BE2C (cell line): Measurements from ENCODE around the gene NPFFR1.

DNA sequence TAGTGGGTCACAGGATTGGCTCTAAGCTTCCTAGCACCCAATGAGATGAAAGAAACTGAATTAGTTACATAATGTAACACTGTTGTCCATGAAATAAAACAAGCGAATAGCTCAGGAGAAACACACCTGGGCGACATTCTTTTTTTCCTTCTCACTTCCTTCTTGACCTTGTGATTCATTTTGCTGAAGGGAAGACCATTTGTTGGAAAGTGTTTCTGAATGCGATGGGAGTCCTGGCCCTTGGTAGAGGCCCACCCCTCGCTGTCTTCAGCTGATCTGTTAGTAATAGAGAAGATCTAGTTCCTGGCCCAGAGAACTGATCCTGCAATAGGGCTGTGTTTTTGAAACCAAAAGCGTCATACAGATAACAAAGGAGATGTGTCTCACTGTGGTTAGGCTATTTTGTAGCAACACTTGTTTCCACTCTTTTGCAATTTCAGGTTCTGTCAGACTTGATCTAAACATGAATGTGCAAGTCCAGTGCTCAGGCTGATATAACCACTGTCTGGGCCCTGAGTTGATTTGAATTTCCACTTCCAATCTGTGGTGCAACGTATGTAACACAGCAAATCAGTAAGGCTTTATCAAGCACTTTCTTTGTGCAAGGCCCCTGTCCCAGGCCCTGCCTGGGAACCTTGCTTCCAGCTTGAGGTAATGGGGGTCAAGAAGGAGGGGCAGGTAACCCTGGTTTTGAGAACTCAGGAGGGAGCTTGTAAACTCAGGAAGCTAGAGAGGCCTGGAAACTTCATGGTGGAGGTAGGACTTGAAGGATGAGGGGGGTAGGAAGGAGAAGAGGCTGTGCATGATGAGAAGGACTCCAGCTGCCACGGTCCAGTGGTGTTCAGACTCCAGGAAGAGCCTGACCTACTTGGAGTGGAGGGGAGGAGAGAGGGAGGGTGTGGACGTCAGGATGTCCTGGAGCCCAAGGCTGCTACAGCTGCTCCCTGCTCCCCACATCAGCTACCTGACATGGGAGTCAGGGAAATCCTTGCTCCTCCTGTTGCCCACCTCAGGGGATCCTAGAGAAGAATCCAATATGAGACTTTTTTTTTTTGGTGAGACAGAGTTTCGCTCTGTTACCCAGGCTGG, 42.3 kb upstream of the SRGN start:
- RRBS, result no CpG with 5 or more reads among the region's 9 CpGs

DNA sequence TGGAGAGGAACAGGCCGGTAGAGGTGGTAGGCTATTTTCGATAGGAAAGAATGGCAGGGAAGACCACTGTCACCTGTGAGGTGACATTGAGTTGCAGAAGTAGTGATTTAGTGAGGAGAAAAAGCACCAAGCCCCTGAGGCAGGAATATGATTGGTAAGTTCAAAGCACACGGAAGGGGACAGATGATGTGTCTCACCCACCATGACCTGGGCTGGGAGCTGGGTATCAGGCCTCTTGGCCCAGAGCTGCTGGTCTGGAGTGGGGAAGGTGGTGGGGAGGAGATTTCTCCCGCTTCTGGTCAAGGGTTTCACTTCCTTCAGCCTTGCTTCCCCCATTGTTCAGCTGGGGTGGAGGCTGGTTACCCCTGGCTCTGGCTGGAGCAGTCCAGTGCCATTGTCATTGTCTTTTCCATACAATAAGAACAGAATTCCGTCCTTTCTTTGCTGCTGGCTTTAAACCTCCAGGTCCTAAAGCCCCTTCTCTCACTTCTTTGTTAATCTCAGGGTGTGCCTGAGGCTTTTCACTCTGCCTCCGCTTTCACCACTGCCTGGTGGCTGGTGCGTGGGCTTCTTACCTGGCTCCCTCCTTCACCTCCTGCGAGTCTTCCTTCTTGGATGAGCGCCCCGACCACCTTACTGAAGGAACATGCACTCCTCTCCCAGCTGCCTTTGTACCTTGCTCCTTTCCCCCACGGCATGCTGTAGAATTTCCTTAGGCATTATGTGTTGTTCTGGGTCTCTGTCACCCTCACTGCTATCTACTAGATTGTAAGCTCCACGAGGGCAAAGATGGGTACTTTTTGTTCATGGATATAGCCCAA, 35.7 kb upstream of the SRGN start:
- RRBS, result no CpG with 5 or more reads among the region's 12 CpGs

DNA sequence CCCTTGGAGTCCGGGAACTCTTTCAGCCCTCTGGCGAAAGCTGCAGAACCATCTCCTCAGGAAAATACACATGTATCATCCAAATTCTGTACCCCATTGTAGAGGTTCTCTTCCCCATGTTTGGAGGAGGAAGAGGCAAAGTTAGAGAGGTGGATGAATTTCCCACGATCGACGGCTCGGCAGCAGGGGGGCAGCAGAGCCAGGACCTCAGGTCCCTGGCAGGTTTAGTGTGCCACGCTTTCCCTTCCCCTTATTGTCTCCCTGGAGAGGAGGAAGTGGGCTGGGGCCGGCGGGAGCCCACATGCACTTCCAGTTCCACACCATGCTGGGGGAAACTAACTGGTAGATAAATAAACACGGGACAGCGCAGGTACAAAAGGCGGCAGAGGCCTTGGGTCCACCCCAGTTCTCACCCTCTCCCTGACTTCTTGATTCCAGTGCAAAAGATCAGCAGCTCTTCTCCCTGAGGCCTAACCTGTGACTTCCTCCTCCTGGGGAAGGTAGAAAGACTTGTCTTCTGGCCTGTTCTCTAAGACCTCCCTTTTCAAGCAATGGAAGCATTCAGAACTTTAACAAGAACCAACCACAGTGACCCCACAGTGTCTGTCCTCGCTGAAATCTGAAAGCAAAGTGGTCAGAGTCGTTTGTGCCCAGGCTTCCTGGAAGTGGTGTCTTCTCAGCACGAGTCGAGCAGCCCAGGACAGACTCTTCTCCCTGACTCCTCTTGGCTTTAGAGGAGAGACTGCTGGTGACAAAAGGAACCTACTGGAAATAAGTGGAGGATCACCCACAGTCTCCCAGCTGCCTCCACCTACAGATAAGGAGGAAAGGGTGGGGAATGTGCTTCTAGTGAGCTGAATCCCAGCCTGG, 30.5 kb upstream of the SRGN start:
- RRBS, result no CpG with 5 or more reads among the region's 16 CpGs

- RRBS, result no CpG with 5 or more reads among the region's 7 CpGs
Observed at GRCh38 chr10:69071425-69071915, 16.4 kb upstream of the SRGN start.

- RRBS, result no CpG with 5 or more reads among the region's 46 CpGs
Observed at GRCh38 chr10:69123098-69124119, 569 bp upstream of the VPS26A start.

- RRBS, result no CpG with 5 or more reads among the region's 5 CpGs
Observed at GRCh38 chr10:69217001-69217681, 3.0 kb upstream of the HKDC1 start.

GRCh38 chr10:69237438-69238125, 17.4 kb downstream of the HKDC1 start:
- RRBS, result no CpG with 5 or more reads among the region's 15 CpGs

DNA sequence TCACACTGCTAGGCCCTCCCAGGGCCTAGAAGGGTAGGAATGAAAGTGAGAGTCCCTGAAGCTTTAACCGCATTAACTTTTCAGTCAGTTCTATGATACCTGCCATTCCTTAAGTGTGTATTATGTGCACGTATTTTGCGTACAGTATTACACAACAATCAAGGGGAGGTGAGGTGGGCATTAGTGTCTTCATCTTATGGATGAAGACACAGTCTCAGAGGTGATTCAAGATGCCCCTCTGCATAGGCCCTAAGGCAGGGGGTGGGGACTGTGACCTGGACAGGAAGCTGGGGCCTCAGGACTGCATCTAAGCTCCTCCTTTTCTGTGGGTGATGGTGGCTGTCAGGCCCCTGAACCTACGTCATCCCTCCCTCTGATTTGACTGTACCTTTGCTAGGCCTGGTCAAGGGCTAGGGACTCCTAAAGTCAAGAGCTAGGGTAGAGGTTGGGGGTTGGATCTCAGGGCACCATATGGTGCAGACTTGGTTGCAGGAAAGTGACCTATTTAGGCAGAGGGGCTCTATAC, 1.5 kb upstream of the HK1 start:
- RRBS, result no CpG with 5 or more reads among the region's 4 CpGs

DNA sequence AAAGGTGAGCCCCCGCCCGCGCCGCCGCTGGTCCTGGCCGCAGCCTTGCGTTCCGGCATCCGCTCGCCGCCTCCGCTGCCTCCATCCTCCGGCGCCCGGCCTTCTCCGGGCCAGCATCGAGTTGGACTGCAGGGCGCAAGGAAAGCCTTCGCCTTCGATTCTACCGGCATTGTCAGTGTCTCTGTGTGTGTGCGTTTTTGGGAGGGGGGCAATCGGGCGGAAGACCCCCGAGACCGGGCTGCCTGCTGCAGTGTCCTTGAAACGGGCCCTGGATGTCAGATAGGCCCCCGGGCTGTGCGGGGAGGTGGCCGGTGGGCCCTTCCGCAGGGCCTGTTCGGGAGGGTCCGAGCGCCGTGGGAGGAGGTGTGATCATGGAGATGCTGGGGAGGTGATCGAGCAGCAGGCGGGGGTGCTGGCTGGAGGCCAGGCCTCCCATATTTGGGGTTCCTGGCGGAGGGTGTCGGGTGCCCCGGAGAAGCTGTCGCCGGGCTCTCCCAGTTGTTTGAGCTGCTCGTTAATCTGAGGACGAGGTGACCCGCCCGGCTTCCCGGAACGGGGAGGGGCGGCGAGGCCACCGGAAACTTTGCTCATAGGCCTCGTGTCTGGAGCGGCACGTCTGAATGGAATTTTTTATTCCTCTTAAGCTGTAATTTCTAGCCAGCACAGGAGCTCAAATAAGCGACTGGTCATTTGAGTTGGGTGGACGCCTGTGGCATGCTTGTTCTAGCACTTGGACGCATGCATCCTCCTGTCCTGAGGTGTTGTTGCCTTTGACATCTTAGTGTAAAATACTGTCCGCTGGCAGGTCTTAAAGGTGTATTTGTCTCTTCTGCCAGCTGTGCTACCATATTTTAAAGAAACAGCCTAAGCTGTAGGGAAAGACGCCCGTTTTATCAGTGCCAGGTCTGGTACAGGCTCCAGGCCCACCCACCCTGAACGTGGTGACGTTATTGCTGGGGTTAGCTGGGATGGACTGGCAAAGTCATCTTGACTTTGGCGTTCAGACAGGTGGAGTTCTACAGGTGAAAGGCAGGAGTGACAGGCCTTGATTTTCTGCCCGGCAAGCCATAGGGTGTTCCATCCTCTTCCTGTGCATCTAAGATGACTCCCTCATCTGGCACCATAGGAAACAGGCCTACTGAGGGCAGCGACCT, 737 bp downstream of the HK1 start:
- RRBS, result under 1% methylated on average over 23 of the region's 65 CpGs

DNA sequence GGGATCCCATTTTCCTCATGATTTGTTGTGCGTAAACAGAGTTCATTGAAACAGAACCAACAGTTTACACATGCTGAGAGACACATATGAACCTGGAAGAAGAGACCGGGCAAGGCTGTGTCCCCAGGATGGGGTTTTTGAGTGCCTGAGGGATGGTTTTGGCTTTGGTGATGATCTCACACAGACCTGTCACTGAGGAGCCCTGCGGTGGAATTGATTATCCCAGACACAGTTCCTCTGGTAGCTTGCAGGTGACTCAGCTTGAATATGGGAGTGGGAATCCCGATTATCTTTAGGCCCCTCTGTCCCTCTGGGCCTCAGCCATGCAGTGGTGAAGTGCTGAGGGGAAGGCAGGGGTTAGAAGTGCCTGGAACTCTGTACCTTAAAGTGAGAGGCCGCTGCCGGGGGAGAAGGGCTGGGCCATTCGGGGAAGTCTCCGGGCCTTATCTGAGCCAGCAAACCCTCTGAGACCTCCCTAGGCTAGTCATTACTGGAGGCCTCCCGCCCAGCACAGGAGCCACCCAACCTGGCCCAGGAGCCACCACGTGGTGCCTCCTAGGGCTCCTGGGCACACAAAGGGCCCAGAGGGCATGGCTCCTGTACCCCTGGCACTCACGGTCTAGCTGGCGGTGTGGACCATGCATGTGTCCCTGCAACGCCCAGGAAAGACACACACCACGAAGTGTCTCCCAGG, 15.6 kb downstream of the HK1 start:
- RRBS, result no CpG with 5 or more reads among the region's 14 CpGs

DNA sequence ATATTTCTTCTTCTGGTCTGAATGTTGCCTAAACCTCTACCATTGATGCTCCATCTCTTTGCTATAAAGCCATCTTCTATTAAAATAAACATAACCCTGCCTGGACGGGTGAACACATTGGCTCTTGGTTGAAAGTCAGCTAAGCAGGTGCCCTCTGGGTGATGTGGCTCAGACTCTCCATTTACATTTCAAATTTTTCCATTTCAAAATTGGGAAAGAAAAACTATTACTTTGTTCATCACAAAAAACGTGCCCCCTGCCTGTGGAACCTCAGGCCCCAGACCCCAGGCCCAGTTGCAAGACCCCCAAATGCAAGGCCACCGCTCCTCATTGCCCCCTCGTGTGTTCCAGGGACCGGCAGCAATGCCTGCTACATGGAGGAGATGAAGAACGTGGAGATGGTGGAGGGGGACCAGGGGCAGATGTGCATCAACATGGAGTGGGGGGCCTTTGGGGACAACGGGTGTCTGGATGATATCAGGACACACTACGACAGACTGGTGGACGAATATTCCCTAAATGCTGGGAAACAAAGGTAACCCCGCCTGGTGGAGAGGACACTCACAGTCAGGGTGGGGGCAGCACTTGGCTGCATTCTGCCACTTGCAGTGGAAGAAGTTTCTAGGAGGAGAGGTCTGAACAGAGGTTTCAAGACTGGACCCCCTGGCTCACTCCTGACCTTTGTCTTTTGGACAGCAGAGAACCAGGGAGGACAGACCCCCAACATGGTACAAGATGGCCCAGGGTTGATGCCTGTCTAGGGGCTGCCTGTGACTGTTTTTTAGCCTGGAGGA, 24.7 kb downstream of the TACR2 start:
- RRBS, result no CpG with 5 or more reads among the region's 10 CpGs

GRCh38 chr10:69408521-69408870, 8.2 kb downstream of the TACR2 start:
- RRBS, result 2% methylated on average over 13 of the region's 33 CpGs

GRCh38 chr10:69409214-69409529, 7.5 kb downstream of the TACR2 start:
- RRBS, result no CpG with 5 or more reads among the region's 5 CpGs

DNA sequence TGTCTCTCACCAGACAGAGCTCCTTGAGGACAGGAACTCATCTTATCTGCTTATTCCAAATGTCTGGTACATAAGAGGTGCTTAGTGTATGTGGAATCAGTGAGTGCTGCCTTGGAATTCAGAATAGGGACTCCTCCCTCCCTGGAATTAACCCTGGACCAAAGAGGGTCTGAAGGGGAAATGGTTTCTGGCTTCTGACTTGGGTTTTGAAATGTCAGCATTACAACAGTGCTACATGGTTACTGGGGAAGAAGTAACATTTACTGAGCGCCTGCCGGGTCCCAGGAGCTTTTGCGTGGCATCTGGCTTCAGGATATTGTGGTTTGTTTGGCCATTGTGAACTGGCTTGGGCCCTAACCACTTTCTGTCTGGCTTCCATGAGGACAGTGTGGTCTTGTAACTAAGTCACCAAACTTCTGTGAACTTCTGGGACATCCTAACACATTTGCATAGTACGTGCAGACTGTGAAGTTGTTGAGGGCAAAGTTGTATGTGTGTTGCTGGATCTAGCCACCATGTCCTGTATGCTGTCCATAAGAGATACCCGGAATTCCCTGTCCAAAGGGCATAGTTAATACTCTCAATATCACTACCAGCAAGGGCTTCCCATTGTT, 21.3 kb downstream of the TSPAN15 start:
- RRBS, result no CpG with 5 or more reads among the region's 5 CpGs

DNA sequence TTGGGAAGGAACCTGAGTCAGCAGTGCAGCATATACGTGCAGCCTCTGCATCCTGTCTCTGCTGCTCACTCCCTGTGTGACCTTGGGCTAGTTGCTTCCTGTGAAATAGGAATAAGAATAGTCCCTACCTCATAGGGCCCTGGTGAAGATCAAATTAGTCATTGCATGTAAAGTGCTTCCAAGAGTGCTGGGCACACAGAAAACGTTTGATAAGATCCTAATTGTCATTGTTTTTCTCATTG, 73.3 kb upstream of the COL13A1 start:
- RRBS, result no CpG with 5 or more reads among the region's 2 CpGs

DNA sequence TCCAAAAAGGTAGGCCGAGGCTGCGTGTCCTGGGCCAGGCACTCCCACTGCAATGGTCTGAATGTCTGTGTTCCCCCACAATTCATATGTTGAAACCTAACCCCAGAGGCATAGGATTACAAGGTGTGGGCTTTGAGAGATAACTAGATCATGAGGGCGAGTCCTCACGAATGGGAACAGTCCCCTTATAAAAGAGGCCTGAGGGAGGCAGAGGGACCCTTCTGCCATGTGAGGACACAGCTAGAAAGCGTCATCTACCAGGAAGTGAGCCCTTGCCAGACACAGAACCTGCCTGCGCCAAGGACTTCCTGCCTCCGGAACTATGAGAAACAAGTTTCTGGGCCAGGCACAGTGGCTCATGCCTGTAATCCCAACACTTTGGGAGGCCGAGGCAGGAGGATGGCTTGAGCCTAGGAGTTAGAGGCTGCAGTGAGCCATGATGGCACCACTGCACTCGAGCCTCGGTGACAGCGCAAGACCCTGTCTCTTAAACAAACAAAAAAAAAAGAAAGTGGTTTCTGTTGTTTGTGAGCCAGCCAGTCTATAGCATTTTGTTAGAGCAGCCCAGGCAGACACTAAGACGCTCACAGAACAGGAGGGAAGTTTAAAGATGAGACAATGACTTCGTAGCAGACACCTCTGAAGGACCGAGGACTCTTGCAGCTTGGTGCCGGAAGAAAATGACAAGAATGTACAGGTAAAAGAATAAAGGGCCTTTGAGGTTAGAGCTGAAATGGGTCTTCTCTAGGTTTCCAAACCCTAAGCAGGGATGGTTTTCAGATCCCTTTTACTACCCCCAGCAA, 39.5 kb downstream of the MACROH2A2 start:
- RRBS, result no CpG with 5 or more reads among the region's 15 CpGs

- RRBS, result no CpG with 5 or more reads among the region's 6 CpGs
Observed at GRCh38 chr10:70217355-70217993, 15.8 kb downstream of the PPA1 start.

- RRBS, result no CpG with 5 or more reads among the region's 2 CpGs
Observed at GRCh38 chr10:70235097-70235633, 1.9 kb upstream of the PPA1 start.

DNA sequence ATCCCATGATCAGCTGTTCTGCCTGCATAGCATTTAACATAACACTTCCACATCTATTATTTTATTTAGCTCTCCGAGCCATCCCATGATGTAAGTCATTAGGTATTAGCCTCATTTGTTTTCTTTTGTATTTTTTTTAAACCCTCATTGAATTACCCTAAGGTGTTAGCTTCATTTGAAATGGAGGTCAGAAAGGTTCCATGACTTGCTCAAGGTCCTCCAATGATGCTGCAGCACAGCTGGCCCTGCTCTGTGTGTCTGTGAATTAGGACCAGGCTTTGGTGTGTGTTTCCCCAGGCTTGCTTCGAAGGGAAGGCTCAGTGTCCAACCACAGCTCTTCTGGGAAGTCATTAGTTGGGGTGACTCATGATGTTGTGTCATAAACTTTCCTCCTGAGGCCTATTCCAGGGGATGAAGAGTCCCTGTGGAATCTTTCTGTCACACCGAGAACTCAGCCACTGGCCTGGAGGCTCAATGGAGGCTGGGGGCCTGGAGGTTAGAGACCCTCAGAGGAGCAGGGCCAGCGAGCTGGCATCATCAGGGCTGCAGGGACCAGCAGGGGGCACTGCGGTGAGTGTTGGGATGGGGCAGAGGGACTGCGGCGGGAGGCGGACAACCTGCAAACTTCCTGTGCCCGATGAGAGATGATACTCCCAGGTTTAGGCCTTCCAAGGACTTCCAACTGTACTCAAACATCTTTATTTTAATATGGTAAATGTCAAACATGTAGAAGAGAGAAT, 16.3 kb downstream of the NPFFR1 start:
- RRBS, result no CpG with 5 or more reads among the region's 9 CpGs

- RRBS, result 29% methylated on average over 20 of the region's 44 CpGs
Observed at GRCh38 chr10:70283631-70284036, at the start of gene NPFFR1. Gene NPFFR1, minus strand, starts transcription at chr10:70284004.